ENCODE measurements around a stretch of chr12.

DNA sequence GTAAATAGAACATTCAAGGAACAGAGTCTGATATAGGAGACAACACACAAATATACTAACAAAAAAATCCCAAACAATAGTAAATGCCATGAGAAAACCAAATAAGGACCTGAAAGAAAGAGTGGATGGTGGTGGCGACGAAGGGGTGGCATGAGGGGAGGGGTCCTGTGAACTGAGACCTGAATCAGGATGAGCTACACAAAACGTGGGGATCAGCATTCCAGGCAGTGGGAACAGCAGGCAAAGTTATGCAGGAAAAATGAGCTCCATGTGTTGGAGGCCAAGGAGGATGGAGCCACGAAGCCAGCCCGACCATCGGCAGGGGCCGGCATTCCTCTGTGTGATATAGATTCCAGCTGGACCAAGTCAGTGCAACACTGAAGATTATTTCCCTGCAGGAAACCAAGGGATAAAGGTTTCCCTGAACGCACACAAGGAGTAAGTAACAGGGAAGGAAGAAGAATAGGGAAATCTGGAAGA is 7.1 kb downstream of the ADGRD1 start:
- RRBS: no CpG with 5 or more reads among the region's 8 CpGs

DNA sequence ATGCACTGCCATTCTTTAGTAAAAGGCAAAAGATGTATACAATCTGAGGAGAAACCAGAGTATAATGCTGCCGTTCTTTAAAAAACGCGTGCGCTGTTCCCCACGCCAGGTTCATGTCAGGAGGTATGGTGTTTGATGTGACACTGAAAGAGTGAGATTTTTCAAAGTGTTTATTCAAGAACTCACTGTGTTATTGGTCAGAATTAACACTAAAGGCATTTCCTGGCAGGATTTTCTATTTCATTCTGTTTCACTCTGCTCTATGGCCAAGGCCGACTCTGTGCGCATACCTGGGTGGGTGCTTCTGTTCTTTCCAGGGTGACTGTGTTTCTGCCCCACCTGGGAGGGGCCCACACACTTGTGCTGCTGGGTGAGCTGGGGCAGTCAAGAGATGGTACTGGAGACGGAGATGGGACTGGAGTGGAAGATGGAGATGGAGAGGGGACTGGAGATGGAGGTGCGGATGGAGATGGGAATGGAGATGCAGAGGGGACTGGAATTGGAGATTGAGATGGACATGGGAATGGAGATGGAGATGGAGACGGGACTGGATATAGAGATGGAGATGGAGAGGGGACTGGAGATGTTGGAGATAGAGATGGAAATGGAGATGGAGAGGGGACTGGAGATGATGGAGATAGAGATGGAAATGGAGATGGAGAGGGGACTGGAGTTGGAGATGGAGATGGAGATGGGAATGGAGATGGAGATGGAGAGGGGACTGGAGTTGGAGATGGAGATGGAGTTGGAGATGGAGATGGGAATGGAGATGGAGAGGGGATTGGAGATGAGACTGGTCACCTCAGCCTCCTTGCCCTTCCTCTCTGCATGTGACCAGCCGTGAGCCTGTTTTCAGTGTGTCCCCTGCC is 61.4 kb downstream of the ADGRD1 start:
- RRBS: no CpG with 5 or more reads among the region's 11 CpGs

DNA sequence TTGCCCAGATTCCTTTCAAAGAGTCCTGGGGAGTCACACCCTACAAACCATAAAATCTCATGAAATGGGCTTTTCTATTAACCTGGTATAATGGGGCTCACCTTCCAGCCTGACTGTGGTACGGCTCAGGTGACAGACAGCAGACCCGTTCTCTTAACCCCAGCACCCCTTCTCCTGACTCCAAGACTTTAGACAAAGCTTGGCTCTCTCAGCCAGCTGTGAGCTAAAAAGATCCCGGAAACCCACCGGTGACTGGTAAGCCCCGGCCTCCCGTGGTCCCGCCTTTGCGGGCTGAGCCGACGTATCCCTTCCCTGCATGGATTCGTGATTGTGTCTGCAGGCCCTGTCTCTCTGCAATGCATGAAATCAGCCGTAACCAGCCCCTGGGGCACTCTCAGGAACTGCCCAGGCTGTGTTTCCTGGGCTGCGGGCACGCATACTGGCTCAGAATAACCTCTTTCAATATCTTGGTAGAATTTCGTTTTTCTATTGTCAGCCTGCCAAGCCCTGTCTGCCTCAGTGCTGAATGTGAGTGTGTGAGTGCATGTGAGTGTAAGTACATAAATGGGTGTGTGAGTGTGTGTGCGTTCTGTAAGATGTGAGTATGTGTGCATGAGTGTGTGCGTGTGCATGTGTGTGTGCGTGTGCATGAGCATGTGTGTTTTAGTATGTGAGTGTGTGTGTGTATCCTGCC is 268.5 kb downstream of the ADGRD1 start:
- RRBS: no CpG with 5 or more reads among the region's 18 CpGs

GRCh38 chr12:131733476-131734515 is 22.9 kb downstream of the SFSWAP start:
- RRBS: 93% methylated on average over 2 of the region's 24 CpGs

DNA sequence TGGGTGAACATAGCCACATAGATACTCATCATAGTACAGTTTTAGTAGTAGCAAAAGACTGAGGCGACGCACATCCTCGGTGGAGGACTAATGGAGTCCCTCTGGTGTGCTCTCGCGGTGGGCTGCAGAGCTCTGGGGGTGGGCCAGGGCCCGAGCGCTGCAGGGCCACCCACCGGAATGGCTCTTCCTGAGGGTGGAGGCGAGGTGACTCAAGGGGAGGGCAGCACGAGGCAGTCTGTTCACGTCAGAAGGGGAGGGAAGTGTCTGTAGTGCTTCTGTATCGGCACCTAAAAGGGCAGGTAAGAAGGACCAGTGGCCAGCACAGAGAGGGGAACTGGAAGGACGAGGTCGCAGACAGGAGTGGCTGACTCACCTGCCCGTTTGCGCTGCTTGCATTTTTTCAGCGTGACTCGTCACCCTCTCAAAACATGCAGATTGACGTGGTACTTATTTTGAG is 26.1 kb downstream of the SFSWAP start:
- RRBS: no CpG with 5 or more reads among the region's 19 CpGs

- RRBS: no CpG with 5 or more reads among the region's 13 CpGs
Observed at GRCh38 chr12:131789505-131790162, 38.6 kb upstream of the MMP17 start.

GRCh38 chr12:131832326-131832957 is 4.2 kb downstream of the MMP17 start:
- RRBS: no CpG with 5 or more reads among the region's 27 CpGs

GRCh38 chr12:131872227-131872622 is 22.2 kb upstream of the ULK1 start:
- RRBS: 62% methylated on average over 4 of the region's 9 CpGs

DNA sequence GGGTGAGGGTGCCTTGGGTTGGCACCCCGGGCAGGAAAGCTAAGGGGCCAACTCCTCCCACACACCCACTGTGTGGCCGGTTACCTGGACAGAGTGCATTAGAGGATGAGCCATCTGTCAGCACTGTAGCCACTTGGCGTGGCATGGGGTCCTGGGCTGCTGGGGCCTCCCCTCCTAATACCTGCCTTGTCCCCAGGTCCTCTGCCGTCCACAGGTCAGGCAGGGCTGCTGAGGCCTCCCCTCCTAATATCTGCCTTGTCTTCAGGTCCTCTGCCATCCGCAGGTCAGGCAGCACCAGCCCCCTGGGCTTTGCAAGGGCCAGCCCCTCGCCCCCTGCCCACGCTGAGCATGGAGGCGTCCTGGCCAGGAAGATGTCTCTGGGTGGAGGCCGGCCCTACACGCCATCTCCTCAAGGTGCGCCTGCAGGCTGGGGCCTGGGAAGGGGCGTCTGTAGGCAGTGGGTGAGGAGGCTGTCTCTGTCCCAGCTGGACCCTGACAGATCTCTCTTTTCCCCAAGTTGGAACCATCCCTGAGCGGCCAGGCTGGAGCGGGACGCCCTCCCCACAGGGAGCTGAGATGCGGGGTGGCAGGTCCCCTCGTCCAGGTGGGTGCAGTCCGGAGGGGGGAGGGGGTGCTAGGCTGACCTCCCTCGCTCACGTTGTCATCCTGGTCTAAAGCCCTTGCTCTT is 14.1 kb upstream of the PUS1 start:
- RRBS: 97% methylated on average over 2 of the region's 20 CpGs

GRCh38 chr12:131928962-131929165 is 212 bp upstream of the PUS1 start:
- RRBS: under 1% methylated on average over 7 of the region's 20 CpGs

- RRBS: 3% methylated on average over 3 of the region's 11 CpGs
Observed at GRCh38 chr12:131930270-131930562, 1.1 kb downstream of the PUS1 start.

GRCh38 chr12:131932045-131933101 is 3.3 kb downstream of the PUS1 start:
- RRBS: 99% methylated on average over 4 of the region's 23 CpGs

DNA sequence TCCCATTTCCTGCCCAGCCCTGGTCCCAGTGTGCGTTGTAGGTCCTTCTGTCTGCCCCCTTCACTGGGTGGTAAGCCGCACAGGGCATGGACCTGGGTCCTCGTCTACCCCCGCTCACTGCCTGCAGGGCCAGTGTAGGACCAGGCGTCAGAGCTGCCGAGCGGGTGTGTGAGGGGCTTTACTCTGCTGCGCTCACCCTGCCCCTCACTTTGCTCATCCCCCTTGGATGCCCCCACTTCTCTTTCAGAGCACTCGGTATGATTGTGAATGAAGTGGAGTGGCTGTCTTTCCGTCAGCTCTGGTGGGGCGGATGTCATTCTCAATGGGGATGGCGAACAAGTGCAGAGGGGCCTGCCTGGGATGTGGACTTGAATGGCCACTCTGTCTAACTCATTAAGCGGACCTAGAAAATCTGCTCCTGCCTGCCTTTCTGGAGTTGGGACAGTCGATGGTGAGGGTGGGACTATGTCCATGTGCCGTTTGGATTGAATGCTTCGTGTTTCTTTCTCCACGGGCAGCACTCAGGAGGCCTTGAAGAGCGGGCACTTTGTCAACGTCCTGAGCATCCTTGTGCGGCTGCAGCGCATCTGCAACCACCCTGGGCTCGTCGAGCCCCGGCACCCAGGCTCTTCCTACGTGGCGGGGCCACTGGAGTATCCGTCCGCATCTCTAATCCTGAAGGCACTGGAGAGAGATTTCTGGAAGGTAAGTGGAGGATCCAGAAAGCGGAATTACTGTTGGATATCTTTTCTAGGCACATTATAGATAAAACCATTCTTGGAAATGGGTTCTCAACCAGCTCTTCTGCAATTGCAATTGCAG is 67.5 kb downstream of the EP400 start:
- RRBS: no CpG with 5 or more reads among the region's 29 CpGs

DNA sequence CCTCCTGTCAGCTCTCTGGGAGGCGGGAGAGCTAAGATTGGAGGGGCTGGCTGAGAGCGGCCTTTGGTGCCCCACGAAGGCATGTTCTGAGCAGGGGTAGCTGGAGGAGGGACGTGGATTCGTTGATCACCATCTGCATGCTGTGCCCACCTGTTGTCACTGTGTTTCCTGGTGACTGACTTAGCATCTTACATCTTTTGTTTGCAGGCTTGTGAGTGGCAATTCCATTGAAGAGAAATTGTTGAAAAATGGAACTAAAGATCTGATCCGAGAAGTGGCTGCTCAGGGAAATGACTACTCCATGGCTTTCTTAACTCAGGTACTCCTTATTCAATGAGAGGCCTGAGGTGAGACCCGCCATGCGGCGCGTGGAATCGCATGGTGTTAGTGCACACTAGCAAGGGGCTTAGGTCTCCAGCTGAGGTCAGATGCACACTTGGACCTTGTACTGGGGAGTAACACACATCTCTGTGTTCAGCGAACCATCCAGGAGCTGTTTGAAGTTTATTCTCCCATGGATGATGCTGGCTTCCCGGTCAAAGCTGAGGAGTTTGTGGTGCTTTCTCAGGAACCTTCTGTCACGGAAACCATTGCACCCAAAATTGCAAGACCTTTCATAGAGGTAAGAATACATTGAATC is 87.9 kb downstream of the EP400 start:
- RRBS: no CpG with 5 or more reads among the region's 14 CpGs

DNA sequence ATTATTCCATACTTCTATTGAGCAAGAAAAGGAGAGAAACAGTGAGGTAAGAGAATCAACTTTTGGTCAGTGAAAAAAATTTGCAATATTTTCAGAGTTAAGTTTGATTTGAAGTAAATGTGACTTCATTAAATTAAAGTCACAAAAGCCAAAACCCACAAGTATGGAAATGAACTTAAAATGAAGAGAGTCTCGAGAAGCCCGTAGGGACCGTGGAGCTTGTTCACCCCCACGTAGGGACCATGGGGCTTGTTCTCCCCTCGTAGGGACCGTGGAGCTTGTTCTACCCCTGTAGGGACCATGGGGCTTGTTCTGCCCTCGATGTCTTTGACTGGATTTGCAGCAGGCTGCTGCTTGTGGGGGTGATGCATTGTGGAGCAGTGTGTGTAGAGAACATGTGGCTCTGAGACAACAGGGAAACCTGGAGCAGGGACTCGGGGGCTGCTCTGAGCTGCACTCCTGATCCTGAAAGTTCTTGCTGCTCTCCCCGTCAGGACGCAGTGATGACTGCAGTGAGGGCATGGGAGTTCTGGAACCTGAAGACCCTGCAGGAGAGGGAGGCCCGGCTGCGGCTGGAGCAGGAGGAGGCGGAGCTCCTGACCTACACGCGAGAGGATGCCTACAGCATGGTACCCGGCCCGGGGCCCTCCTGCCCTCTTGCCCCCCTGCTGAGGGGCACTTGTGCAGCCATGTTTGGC is 94.1 kb downstream of the EP400 start:
- RRBS: 77% methylated on average over 6 of the region's 17 CpGs

DNA sequence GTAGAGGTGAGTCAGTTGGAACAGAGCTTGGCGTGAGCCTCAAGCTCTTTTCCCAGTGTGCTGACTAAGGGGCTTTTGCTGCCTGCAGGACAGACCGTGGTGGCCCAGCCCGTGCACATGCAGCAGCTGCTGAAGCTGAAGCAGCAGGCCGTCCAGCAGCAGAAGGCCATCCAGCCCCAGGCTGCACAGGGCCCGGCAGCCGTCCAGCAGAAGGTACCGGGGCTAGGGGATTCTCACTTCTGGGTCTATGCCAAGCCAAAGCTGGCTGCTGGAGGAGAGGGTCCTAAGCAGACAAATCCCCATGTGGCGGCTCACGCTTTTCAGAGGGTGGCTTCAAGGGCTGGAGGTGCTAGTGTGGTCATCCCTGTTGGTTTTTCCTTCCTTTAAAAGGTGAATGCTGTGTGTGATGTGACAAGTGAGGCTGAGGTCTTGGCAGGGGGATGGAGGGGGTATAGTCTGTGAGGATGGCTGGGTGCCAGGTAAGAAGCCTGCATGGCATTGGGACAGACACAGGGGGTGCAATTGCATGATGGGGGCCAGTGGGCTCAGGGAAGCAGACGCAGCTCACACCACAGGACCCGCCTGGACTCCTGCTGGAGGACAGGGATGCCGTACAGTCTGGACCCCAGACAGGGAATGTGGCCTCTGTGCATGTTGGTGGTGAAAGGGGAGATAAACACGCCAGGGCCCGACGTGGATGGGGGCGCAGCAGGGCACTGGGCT is 76.7 kb downstream of the DDX51 start:
- RRBS: no CpG with 5 or more reads among the region's 16 CpGs

DNA sequence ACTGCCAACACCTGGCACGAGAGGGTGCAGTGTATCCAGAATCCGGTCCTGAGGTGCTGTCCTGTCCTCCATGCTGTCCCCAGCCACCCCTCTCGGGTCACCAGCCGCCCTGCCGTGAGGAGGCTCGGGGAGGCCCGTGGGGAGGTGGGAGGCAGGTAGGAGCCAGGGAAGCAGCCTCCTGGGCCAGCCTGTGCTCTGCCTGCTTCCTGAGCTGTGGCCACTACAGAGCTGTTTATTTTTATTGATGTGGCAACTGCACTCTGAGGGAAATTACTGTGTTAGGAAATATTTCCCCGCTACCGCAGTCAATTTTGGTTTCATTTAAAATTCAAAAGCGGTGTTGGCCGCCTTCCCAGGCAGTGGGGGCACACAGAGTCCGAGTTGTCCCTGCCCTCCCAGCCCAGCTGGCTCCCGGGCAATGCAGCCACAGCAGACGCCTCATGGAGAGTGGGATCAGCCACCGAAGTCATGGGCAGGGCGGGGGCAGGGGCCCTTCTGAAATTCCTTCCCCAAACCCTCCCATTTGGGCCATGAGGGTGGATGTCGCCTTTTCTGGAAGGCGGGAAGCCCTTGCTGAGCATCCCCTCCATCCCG is 18.4 kb downstream of the NOC4L start:
- RRBS: 9% methylated on average over 2 of the region's 19 CpGs

GRCh38 chr12:132437173-132437475 is 52.8 kb upstream of the FBRSL1 start:
- RRBS: no CpG with 5 or more reads among the region's 8 CpGs

DNA sequence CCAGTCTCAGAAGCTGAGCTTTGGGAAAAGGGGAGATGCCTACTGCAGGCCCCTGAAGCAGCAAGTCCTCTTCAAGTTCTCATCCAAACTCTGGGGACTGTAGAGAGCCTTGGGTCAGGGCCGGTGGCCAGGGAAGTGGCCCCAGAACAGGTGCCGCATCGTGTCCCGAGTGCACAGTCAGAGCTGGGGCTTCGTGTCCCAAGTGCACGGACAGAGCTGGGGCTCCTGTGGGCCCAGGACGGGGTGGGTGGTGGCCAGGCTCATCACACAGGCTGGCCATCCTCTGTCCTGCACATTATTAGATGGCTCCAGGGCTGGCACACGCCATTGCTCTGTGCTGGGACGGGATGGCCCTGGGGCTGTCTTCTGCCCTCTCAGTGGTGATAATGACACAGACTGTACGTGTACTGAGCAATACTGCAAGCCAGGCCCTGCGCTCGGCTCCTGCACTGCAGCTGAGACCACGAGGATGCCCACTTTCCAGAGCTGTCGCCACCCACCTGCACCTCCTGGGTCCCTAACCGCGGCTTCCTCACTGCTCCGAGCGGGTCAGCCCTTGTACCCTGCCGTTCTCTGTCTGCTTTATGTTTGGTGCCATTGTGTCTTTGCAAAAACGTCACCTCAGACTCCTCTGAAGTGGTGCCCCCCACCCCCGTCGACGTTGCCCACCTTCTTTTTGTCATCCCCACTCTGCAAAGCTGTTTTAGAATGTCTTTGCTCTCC is 1.9 kb downstream of the FBRSL1 start:
- RRBS: no CpG with 5 or more reads among the region's 23 CpGs

DNA sequence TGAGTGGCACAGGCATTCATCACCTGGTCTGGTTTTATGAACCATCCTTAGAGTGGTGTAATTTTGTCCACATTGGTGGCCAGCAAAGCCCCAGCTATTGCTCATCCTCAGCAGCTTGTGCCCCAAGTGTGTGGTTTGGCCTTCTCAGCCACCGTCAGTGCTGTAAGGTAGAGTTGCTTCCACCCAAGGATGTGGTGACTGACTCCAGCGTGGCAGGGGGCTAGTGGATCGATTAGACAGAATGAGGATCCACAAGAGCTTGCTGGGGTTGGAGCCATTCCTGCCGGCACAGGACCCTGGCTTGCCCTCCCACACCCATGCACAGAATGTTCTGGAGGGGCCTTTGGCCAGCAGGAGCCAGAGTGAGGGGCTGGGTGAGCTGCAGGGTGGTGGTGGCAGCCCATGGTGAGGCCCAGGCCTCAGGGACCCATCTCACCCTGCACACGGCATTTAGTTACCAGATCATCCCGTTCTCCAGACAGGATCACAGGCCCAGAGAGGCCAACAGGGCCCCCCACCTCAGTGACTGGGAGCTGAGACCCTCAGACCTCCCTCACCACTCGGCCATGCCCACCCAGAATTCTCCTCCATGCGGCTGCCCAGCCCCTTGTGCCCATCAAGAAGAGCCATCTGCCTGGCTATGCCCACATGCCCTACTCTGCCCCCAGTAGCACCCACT is 42.0 kb downstream of the FBRSL1 start:
- RRBS: no CpG with 5 or more reads among the region's 8 CpGs

Data from SK-N-MC (cell line).